Pericardium fibroblast (primary cell): ENCODE measurements around a stretch of chr21.

GRCh38 chr21:37071736-37071953 is 1.2 kb downstream of the PIGP start:
- RAMPAGE, long total RNA: no peak

- RAMPAGE, long total RNA: no peak
These were observed 86.4 kb downstream of the TTC3 start for GRCh38 chr21:37159534-37159772.

DNA sequence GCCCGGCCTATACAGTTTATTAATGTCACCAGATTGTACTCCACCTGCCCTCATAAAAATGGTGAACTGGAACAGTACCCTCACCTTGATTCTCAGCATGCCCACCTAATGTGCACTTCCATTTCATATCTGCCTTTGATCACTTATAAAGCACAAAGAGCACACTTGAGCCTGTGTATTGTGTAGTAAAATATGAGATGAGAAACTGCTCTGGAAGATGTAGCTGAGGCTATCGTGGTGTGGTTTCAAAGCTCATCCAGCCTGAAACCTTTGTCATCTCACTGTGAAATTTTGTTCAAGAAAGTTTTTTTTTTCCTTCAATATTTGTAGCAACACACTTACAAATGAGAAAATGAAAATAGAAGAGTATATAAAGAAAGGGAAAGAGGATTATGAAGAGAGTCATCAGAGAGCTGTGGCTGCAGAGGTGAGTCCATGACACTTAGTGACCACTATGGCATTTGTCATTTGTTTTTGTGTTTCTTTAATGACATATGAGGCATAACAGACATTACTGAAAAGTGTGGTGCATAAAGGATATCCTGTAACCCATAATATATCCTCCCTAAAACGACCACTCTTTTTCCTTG is 80.3 kb downstream of the VPS26C start:
- RAMPAGE, long total RNA: no peak

- RAMPAGE, long total RNA: no peak
These were observed 65.1 kb downstream of the VPS26C start for GRCh38 chr21:37201967-37202498.

DNA sequence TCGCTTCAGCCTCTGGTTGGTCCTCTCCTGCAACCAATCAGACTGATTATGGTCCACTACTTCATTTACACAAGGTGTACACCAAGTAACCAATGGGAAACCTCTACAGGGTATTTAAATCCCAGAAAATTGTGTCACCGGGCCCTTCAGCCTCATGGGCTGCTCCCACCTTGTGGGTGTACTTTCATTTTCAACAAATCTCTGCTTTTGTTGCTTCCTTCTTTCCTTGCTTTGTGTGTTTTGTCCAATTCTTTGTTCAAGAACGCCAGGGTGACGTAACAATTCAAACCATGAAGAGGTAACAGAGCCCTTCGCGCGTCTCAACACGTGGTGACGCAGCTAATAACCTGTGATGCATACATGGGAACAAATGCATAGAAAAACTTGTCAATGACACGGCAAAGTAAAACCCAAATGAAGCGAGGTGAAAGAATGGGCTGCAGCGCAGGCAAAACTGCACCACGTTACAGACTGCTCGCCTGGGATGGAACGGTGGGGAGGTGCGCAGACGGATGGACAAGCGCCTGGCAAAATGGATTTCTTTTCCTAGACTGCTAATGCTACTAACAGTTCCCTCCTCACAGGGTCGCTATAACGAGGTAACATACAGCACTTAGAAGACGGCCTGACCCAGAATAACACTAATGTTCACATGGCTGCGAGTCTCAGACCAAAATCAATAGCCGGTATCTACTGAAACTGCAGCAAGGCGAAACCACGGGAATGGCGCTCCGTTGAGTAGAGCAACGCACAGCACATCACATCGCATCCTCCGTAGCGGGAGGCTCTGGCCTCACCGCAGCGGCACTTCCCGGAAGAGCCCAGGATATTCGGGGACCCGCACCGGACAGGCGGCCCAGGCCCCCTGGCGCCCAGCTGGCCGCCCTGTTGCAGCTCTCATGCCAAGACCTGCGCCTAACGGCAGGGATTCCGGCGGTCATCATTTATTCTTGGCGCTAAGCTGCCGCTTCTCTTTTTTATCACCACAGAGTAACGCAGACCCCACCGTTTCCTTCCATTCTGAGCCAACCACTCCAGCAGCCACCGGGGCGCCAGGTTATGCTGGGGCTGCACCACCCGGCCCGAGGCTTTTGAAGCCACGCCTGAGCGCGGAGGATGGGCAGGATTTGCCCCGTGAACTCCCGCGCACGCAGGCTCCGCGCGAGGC is 46.8 kb downstream of the VPS26C start:
- RAMPAGE, long total RNA: no peak

DNA sequence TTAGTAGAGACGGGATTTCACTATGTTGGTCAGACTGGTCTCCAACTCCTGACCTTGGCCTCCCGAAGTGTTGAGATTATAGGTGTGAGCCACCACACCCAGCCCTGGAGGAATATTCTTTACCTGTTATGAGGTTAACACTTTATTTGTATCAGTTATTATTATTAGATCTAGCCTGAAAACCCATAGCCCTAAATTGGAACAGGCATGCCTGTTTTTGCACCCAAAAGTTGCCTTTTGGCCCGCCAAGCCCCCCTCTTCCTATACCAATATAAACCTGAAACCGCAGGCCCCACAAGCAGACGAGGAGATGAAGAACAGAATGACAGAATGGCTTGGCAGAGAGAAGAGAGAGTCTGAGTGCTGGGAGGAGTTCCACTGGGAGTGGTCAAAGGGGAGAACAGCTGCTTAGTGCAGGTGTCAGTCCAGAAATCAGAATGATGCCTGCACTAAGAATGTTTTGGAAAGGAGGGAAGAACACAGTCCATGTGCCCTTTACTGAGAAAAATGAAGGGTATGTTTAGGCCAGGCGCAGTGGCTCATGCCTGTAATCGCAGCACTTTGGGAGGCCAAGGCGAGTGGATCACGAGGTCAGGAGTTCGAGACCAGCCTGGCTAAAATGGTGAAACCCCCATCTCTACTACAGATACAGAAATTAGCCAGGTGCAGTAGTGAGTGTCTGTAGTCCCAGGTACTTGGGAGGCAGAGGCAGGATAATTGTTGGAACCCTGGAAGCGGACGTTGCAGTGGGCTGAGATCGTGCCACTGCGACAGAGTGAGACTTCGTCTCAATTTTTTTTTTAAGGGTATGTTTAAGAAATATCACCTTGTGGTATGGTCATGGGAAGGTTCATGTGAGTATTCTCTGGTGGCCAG is 9.4 kb downstream of the DYRK1A start:
- RAMPAGE, long total RNA: no peak

DNA sequence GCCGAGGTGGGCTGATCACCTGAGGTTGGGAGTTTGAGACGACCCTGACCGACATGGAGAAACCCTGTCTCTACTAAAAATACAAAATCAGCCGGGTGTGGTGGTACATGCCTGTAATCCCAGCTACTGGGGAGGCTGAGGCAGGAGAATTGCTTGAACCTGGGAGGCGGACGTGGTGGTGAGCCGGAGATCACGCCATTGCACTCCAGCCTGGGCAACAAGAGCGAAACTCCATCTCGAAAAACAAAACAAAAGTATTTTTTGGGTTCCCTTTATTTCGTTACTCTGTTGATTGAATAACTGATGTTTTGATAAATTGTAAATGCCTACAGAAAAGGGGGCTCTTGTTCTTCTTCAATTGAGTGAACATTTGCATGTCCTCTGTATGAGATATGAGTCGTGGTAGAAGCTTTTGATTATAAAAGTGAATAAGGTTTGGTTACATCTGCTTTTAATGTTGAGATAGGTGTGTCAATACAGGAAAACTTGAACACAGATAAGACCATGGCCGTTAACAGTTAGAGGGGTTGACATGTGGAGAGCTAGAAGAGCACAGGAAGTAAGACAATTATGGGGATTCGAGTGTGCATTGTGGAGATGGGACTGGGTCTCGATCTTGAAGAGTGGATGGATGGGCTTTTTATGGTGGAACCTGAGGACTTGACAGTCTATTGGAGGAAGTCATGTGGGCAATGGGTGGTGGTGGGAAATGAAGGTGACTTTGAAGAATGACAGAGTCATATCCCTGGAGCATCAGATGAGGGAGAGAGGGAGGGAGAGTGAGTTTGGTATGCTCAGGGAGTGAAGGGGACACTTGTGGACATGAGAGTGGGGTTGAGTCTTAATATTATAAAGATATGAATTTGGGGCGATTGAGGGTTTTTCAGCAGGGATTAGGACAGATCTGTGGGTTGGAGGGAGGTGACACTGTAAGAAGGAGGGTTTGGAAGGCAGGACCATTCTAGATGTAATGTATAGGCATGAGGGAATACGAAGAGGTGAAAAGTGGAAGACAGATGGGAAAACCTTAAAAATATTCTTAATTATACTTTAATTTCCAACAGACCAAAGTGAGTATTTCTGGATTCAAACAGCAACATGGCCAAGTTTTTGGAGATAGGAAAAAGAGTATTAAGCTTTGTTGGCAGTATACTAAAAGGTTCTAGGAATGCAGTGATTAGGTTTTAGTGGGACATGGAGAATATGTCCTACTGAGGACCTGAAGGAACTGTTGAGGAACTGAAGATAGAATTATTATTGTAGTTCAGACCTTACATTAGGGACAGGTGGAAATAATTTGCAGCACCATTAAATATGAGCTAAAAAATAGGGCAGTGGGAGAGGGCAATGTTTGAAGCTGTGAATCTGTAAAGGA is 12.2 kb downstream of the DYRK1A start:
- RAMPAGE, long total RNA: no peak

GRCh38 chr21:37451856-37452869 is 85.6 kb downstream of the DYRK1A start:
- RAMPAGE, long total RNA: no peak

GRCh38 chr21:37580475-37581062 is 214.0 kb downstream of the DYRK1A start:
- RAMPAGE, long total RNA: no peak

- RAMPAGE, long total RNA: no peak
These were observed 260.6 kb downstream of the DYRK1A start for GRCh38 chr21:37627070-37627700.

- RAMPAGE, long total RNA: no peak
These were observed 87.3 kb downstream of the KCNJ6 start for GRCh38 chr21:37828892-37829480.

- RAMPAGE, long total RNA: no peak
These were observed 1.8 kb downstream of the KCNJ6 start for GRCh38 chr21:37914365-37915007.

GRCh38 chr21:38171508-38171843 is 85.3 kb upstream of the KCNJ15 start:
- RAMPAGE, long total RNA: no peak

DNA sequence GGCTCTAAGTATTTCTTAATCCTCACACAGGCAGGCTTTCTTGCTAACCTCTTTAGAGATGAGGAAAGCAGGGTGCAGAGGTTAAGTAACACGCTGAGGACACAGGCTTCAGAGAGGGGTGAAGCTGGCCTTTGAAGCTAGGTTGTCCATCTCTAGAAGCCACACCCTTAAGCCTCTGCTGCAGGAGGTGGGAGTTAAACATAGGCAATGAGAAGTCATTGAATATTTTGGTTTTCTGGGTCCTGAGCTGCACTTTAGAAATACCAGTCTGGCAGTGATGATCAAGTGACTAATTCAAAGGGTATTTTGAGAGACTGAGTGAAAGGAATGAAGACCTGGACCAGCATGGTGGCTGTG is 9.9 kb downstream of the KCNJ15 start:
- RAMPAGE, long total RNA: no peak

DNA sequence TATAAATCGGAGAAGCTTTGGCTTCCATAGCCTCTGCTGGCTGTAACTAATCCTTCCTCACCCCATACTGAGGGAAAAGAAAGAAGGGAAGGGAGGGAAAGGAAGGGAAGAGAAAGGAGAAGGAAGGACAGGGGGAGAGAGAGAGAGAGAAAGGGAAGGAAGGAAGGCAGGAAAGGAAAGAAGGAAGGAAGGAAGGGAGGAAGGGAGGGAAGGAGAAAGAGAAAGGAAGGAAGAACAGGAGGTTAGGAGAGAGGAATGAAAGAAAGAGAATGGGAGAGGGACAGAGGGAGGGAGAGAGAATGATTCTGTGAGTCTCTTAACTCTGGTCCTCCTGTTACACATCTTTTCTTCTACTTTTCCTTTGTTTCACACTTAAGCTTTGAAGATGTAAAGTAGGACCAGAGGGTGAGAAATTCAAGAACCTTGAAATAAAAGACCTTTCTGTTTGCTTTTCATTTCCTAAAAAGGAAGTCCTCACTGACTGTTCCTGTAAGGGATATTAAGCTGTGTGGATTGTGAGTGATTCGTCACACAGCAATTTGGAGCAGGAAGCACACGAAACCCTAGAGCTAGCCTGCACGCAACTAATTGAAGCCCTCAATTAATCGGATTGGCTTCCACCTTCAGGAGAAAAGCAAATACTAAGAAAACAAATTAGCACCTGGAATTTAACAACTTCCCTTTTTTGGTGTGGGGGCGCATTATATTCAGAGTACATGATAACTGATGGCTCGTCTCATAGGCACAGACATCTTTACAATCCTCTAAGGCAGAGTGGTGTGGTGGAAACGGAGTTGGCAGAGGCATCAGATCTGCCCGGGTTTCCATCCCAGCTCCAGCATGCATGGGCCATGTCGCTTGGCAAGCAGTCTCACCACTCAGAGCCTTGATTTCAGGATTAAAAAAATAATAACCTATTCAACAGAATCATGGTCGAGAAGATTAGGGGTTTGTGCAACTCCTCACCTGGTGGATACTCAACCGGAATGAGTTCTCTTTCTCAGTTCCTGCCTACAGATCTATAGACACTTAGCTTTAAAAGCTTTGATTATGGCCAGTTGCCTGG is 95.1 kb downstream of the KCNJ15 start:
- RAMPAGE, long total RNA: no peak

DNA sequence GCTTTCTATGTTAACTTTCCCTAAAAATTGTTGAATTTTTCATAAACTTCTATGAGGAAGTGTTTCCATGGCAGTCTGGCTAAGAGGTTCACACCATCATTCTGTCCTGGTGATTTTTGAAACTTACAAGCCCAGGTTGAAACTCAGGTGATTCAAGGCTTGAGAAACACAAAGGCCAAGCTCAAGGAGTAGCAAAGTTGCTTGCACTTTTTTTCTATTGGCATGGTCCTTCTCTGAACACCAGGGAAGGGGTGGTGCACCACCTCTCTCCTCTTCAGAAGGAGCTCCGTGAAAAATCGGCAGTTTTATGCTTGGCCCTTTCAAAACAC is 43.1 kb downstream of the ERG start:
- RAMPAGE, long total RNA: no peak

GRCh38 chr21:38475994-38476842 is 22.1 kb downstream of the ERG start:
- RAMPAGE, long total RNA: no peak

GRCh38 chr21:38491495-38492497 is 6.5 kb downstream of the ERG start:
- RAMPAGE, long total RNA: no peak

DNA sequence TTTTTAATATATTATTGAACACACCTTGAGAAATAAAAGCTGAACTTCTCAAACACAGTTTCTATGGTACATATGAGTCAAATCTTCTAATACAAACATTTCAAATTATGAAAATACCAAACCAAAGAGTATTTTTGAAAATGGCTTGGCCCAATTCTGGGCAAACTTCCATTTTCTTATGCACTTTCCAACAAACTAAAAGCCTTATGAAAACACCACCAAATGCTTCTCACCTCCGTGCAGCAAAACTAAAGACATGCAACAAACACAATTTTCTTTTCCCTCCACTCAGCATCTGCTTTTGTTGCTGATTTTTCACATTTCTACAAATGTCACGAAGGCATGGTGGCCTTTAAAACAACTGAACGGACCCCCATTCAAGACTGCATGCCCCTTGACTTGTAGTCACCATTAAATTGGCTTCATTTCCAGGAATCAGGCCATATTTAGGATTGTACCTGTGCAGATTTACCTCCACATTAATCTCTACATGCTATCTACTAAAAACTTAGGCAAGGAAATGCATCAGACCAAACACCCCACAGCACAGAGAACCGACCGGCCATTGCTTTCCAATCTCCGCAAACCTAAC is 1.1 kb downstream of the ERG start:
- RAMPAGE, long total RNA: no peak

- RAMPAGE, long total RNA: no peak
These were observed 10.8 kb upstream of the ETS2 start for GRCh38 chr21:38794891-38795309.